Retinal pigment epithelial cell (primary cell): Measurements from ENCODE around the genes NUP210 and HDAC11.

DNA sequence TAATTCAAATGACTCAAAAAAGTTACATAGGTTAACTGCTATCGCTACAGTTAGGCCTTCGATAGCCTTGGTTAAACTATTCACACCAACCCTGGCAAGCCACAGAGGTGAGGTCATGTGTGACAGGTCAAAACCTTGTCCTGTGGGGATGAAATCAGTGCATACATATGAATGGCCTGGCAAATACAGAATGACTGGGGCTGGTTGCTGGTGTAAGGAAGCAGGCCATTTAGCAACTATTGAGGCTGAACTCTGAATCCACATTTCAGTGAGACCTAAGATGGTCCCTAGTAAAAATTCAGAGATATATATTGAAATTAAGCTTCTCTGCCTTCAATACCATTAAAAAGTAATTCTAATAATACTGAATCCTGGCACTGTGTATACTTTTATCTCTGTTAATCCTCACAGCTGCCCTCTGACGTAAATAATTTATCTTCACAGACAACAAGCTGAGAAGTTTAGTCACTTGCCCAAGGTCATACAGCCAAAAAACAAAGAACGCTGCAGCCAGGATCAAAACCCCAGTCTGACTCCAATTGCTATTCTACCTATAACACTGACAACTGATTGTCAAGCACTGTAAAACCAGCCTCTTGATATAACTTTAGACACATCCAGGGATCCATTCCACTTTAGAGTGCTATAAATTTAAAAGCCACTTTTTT lies 35.3 kb downstream of the MKRN2 start:
- RRBS = no CpG with 5 or more reads among the region's 4 CpGs

- RRBS = no CpG with 5 or more reads among the region's 5 CpGs
These were observed 12.7 kb upstream of the RAF1 start for GRCh38 chr3:12676624-12676942.

GRCh38 chr3:12782392-12782914 lies 14.0 kb upstream of the CAND2 start:
- RRBS = no CpG with 5 or more reads among the region's 5 CpGs

DNA sequence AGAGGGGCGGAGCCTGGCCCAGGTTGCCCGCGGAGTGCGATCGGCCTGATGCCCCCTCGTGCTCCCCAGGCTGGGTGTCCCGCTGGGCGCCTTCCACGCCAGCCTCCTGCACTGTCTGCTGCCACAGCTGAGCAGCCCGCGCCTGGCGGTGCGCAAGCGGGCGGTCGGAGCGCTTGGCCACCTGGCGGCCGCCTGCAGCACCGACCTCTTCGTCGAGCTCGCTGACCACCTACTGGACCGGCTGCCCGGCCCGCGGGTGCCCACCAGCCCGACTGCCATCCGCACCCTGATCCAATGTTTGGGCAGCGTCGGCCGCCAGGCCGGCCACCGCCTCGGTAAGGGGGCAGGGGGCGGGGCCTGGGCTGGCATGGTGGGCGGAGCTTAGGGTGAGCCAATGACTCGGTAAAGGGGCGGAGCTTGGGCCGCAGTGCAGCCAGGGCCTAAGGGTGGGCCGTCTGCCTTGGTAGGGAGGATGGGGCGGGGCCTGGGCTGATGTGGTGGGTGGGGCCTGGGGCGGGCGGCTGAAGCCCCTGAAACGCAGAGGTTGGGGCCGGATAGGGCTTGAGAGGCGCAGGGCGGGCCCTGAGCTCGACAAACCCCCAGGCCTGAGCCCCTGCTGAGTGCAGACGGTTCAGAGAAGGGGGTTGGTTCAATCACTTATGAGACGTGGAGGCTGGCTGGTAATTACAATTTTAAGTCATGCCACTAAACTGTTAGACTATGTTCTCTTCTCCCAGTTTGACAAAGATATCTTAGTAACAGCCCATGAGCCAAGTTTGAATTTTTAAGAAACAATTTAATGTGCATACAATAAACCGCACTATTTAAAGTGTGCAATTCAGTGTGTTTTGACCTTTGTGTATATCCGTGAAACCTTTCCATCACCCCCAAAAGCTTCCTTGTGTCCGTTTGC lies 13.8 kb downstream of the CAND2 start:
- RRBS = under 1% methylated on average over 9 of the region's 54 CpGs

DNA sequence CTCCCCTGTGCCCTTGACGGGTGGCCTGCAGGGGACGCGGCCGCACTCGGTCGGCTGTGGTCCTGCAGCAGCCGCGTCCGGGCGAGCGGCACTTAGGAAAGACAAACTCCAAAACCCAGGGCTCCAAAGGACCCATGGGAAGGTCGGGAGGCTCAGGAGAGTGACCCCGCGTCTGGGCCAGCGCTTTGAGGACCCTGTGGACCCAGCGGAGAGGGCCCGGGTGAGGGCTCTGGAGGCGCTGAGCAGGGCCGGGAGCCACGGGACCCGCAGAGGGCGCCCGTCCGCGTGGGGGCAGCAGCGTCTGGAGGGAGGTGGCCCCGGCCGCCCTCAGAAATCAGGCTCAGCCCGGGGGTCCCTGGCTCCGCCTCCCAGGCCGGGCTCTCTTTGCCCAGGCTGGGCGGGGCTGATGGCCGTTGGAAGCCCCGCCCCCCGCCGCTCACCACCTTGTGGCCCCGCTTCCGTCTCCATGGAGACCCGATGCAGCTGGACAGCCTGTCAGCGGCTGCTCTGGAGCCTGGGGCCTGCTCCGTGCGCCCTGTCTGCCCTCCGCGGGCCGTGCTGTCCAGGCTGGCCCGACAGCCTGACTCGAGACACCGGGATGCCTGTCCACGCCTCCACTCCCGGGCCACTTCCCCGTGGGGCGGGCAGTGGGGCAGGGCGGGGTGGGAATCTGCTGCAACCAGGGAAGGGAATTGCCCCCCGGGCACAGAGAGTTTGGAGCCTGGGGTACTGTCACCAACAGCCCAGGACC lies 34.7 kb upstream of the RPL32 start:
- RRBS = under 1% methylated on average over 7 of the region's 54 CpGs

- RRBS = no CpG with 5 or more reads among the region's 16 CpGs
These were observed 89.9 kb upstream of the RPL32 start for GRCh38 chr3:12931178-12931844.

DNA sequence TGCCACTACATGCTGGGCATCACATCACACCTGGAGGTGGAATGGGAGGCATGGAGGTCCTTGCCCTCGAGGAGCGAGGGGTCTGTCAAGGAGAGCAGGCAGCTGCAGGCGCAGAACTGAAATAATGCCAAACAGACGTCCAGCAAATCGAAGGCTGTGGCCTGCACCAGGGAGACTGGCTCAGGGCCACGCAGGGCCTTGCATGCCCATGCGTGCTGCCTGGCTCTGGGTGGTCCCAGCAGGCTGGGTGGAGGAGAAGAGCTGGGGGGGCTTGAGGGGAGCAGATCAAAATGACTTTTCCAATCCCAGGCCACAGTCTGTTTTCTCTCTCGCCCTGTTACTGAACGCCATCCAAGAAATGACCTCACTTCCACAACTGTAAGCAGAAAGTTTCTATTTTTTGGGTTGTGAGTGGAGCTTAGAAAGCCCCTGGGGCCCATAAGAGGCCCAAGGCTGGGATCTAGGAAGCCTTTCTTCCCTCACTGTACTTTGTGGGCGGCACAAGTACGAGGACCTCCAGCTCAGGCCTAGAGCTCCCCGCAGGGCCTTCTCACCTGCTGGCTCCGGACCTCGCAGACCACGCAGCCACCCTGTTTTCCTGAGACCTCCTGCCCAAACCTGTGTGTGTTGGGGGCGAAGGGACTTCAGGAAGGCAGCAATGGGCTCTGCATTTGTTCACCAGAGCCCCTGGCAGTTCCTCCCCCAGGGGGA lies 97.0 kb upstream of the RPL32 start:
- RRBS = no CpG with 5 or more reads among the region's 16 CpGs

GRCh38 chr3:12966284-12967537 lies 106.5 kb downstream of the IQSEC1 start:
- RRBS = 2% methylated on average over 15 of the region's 53 CpGs

DNA sequence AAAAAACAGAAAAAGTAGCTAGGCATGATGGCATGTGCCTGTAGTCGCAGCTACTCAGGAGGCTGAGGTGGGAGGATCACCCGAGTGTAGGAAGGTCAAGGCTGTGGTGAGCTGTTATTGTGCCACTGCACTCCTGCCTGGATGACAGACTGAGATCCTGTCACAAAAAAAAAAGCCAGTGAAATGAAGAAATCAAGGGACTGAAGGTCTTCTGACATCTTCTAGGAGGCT lies 101.2 kb downstream of the IQSEC1 start:
- RRBS = no CpG with 5 or more reads among the region's 2 CpGs

GRCh38 chr3:13002389-13002632 lies 70.9 kb downstream of the IQSEC1 start:
- RRBS = no CpG with 5 or more reads among the region's 1 CpG

- RRBS = no CpG with 5 or more reads among the region's 14 CpGs
These were observed 28.7 kb downstream of the IQSEC1 start for GRCh38 chr3:13044354-13045061.

DNA sequence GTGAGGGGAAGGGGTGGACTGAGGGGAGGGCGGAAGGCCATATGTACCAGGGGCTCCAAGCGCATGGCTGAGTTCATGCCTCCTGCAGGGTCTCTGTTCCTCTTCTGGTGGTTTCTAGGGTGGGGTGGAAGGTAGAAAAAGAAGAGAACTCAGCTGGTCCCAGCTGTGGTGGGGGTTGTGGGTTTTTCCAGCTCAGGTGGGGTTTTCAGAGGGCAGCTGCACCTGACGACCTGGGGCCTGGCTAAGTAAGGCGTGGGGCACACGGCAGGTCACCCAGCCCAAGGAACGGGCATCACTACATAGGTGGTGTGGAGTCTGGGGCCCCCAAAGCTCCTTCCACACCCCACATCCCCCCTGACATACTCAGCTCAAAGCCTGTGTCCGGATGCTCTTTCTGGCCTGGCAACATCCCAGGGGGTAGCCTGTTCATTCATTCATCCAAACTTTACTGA lies 10.8 kb upstream of the IQSEC1 start:
- RRBS = no CpG with 5 or more reads among the region's 7 CpGs

GRCh38 chr3:13086382-13087123 lies 13.3 kb upstream of the IQSEC1 start:
- RRBS = no CpG with 5 or more reads among the region's 12 CpGs

GRCh38 chr3:13263550-13264782 lies 156.2 kb downstream of the NUP210 start:
- RRBS = 36% methylated on average over 5 of the region's 41 CpGs

DNA sequence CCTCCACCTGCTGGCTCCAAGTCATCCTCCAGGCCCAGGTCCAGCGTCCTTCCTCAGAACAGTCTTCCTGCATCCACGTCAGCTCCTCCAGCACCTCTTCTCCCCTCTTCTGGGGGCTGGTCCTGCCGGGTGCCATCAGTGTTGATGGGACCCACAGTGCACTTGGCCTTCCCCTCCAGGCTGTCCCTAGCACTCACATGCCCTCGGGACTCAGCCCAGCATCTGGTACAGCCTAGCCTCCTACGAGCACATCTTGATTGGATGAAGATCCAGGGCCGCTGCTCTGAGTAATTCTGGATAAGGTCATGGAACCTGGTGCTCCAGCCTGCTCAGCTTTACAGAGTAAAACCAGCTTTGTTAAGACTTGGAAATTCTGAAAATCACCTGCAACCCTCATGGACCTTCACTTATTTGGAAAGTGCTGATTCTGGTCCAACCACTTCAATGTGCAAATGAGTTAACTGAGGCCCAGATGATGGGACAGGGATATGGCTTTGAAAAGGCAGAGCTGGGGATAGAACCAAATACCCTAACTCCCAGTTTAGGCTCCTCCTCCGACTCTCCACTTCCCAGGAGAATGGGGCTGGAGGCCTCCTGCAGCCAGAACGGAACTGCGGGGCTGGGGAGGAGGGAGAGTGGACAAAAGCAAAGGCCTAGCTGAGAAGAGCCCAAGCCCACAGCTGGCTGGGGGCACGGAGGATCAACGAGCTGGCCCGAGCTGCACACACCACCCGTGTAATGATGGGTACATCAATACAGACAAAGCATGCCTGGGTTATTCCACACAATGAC lies 75.1 kb downstream of the NUP210 start:
- RRBS = no CpG with 5 or more reads among the region's 13 CpGs

- RRBS = 1% methylated on average over 17 of the region's 100 CpGs
These were observed 676 bp downstream of the NUP210 start for GRCh38 chr3:13419099-13420193.

GRCh38 chr3:13420194-13420556 lies at the start of gene NUP210:
NUP210 (minus strand) TSS chr3:13420322.
- RRBS = 1% methylated on average over 27 of the region's 55 CpGs

GRCh38 chr3:13465207-13465550 lies 14.9 kb upstream of the HDAC11 start:
- RRBS = no CpG with 5 or more reads among the region's 3 CpGs

- RRBS = under 1% methylated on average over 51 of the region's 89 CpGs
These were observed at the start of gene HDAC11 for GRCh38 chr3:13479599-13480529. HDAC11 (plus strand) TSS chr3:13480306.

- RRBS = 15% methylated on average over 3 of the region's 7 CpGs
These were observed 4.1 kb downstream of the HDAC11 start for GRCh38 chr3:13484219-13484607.